Heart (tissue), 3 donors: ENCODE data around the genes ARHGAP11A and SCG5.

DNA sequence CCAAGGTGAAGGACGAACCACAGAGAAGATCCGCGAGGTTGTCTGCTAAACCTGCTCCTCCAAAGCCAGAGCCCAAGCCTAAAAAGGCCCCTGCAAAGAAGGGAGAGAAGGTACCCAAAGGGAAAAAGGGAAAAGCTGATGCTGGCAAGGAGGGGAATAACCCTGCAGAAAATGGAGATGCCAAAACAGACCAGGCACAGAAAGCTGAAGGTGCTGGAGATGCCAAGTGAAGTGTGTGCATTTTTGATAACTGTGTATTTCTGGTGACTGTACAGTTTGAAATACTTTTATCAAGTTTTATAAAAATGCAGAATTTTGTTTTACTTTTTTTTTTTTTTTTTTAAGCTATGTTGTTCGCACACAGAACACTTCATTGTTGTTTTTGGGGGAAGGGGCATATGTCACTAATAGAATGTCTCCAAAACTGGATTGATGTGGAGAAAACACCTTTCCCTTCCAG is 91.5 kb downstream of the TJP1 start:
- RAMPAGE, long total RNA, 2 experiments = no peak in any of the 2 experiments

GRCh38 chr15:29870867-29871289 is 48.6 kb upstream of the TJP1 start:
- RAMPAGE, long total RNA, 2 experiments = no peak in any of the 2 experiments

- RAMPAGE, long total RNA, 2 experiments = no peak in any of the 2 experiments
These were observed 102.5 kb upstream of the TJP1 start for GRCh38 chr15:29924597-29925301.

DNA sequence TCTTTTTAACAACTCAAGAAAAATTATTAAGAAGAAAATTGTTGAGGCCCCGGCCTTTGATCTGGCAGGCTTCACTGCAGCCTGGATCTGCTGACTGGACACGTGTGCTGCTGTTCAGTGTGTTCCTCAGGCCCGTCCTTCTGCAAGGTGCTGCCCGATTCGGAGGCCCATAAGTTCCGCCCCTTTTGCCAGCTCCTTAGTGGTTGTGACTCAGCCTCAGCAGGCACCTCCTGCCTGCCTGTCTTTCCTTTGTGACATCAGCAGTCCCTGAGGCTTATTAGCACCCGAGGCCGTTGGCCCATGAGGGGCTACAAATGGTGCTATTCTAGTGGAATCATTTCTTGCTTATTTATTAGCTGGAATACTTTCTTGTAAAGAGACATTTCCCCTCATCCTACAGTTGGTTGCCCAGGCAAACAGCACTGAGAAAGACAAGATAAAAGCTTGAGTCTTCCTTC is 75.4 kb upstream of the FAN1 start:
- RAMPAGE, long total RNA, 2 experiments = no peak in any of the 2 experiments

GRCh38 chr15:30921835-30922386 is 18.2 kb downstream of the FAN1 start:
- RAMPAGE, long total RNA, 2 experiments = no peak in any of the 2 experiments

- RAMPAGE, long total RNA, 2 experiments = no peak in any of the 2 experiments
These were observed 102.3 kb upstream of the TRPM1 start for GRCh38 chr15:31203834-31204260.

- RAMPAGE, long total RNA, 2 experiments = no peak in any of the 2 experiments
These were observed 111.9 kb upstream of the KLF13 start for GRCh38 chr15:31214660-31215231.

- RAMPAGE, long total RNA, 2 experiments = no peak in any of the 2 experiments
These were observed 90.2 kb upstream of the KLF13 start for GRCh38 chr15:31236228-31237056.

DNA sequence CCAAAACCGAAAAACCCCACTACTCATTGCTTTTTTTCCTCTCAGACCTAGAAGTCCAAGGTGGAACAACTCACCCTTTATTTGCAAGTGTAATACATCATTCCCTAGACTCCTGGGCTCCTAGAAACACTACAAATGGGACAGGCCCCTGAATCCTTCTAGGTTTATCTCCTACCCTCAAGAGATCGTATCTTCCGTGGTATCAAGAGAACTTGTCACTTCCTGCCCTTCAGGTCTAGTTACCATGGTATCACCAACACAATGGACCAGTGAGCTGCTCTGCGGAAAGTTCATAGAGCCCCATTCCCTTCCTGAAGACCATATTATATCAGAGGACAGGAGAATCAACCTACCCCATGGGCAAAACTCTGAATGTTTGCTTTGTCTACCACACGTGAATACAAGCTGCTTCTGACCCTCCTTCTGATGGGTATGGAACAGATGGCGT is 84.8 kb upstream of the KLF13 start:
- RAMPAGE, long total RNA, 2 experiments = no peak in any of the 2 experiments

DNA sequence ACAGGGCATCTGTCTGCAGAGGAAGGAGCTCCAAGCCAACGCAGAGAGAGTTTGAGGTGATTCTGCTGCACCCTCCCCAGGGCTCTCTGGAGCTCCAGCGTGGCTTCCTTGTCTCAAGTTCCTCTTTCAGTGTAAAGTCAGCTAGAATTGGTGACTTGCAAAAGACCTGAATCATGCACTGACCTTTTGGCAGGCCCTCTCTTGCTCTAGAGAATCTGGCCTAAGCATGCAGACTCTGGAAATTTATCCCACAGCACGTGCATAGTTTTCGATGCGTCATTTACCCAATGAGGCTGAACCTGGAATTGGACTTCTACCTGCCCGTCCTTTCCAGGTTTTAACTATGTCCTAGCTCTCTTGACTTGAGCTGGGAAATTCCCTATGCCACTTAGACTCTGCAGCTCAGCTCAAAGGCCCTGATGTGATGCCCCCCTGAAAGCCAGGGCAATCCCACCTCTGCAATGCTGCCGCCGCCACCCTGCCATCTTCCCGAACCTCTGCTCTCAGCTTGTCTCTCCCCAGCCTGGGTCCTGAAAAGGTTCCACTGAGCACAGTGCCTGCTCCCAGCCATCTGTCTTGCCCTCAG is 63.3 kb upstream of the KLF13 start:
- RAMPAGE, long total RNA, 2 experiments = no peak in any of the 2 experiments

DNA sequence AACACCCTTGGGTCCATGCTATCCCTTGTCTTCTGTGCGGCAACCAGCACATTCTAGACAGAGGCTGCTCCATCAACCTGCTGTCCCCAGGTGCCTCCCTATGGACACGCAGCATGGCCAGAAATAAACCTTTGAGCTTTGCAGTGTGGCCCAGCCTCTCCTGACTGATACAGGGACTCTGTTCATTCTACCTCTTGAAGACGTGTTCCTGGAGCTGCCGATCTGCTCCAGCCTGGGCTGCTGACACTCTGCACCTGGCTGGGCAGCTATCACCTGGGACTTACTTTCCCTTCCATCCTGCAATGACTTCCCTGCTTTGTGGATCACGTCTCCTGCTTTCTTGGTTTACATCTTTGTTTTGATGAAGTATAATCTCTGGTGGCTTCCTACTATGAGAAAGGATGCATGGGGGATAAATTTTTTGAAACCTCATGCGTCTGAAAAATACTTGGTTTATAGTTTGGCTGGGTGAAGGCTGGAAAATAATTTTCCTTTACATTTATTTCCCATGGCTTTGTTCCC is 4.0 kb upstream of the KLF13 start:
- RAMPAGE, long total RNA, 2 experiments = no peak in any of the 2 experiments

GRCh38 chr15:31342583-31343554 is 16.2 kb downstream of the KLF13 start:
- RAMPAGE, long total RNA, 2 experiments = no peak in any of the 2 experiments

DNA sequence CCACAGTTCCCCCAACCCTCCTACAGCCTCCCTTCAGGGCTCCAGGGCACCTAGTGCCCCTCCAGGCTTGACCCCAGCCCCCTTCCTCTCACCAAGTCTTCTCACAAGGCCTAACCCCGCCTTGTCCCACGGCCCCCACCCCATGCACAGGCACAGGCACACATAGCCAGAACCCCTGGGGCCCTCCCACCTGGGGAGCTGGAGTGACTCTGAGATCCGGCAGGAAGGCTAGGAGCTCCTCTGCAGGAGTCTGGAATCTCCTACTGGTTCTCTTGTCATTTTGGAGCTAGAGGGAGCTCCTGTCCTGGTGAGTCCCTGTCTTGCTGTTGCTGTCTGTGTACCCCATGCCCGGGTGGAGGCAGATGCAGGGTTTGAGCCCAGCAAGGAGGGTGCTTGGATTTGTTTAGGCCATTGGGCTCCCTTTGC is 39.6 kb downstream of the KLF13 start:
- RAMPAGE, long total RNA, 2 experiments = start-site peak on the plus strand in 1 of 2 experiments, centred at position 202 of the sequence, 86 reads per replicate

DNA sequence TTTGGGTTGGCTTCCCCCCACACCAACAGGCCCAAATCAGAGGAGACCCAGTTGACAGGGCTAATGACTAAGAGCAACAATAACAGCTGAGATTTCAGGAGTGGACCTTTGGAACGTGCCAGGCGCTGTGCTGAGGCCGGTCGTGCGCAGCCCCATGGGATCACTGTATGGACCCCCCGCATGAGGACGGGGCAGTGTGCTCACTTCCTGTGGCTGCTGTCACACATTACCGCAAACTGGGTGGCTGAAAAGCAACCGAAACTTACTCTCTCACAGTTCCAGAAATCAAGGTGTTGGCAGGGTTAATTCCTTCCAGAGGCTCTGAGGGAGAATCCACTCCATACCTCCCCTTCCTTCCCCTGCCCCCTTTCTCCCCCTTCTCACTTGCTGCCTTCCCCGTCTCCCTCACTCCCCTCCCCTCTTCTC is 41.0 kb downstream of the KLF13 start:
- RAMPAGE, long total RNA, 2 experiments = no peak in any of the 2 experiments

- RAMPAGE, long total RNA, 2 experiments = no peak in any of the 2 experiments
These were observed 46.5 kb downstream of the KLF13 start for GRCh38 chr15:31373049-31373689.

- RAMPAGE, long total RNA, 2 experiments = no peak in any of the 2 experiments
These were observed 157.4 kb downstream of the KLF13 start for GRCh38 chr15:31484034-31484383.

DNA sequence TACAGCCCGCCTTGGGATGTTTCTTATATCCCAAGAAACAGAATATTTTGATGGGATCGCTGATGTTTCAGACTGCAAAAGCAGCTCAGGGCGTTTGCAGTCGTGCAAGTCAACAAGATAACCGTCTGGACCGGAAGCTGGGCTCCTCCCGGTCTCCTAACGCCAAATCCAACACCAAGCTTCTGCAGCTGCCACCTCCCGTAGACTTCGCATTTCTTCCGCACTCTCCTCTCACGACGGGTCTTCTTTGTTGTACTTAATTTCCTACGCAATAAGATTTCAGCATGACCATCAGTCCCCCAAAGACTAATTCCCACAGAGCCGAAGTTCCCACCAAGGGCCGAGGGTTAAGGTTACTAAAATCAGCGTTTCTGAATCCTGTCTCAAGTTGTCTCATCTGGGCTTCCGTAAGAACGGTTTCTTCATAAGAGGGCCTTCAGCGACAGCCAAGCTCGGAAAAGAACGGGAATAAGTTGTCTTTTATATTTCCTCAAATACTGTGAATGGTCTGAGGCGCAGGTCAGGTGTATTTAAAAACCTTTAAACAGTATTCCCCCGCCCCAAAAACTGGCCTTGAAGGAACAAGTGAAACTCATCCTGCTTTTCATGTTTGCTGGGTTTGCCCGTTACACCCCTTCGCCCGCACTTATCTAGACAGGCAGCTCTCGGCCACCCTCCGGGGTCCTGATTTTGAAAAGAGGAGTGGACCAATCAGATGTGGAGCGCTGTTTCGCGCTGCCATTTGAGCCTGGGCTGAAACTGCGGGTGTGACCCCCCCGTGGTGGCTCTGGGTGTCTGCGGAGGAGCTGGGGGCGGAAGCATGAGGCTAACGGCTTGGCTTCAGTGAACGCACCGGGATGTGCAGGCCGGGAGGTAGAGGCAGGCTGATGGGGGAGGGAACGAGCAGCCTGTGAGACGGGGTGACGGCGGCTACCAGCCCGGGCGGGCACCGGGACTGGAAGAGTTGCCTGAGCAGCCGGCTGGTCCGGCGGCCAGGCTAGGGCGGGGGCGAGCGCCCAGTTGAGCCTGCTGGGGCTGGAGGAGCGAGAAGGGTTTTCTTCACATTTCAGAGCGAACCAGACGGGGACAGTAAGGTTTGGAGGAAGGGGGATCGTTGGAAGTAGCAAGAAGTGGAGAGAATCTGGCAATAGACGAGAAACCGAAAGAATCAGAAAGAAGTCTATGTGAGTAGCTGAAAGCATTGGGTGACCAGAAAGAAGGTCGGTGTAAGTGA is at the start of gene ARHGAP11A:
TSS of gene ARHGAP11A (plus strand) at position 770 of the 1,234 bp plus-strand sequence.
- RAMPAGE, long total RNA, 2 experiments = start-site peak on the plus strand in 2 of 2 experiments, centred at positions 765 to 791 of the sequence, 31 to 524 reads per replicate; start-site peak on the minus strand in 1 of 2 experiments, centred at position 387 of the sequence, 120 reads per replicate

- RAMPAGE, long total RNA, 2 experiments = no peak in any of the 2 experiments
These were observed at the start of gene SCG5 for GRCh38 chr15:32641291-32642185. TSS of gene SCG5 (plus strand) at chr15:32641710.

GRCh38 chr15:32719121-32719819 is 1.5 kb downstream of the GREM1 start:
- RAMPAGE, long total RNA, 2 experiments = no peak in any of the 2 experiments

DNA sequence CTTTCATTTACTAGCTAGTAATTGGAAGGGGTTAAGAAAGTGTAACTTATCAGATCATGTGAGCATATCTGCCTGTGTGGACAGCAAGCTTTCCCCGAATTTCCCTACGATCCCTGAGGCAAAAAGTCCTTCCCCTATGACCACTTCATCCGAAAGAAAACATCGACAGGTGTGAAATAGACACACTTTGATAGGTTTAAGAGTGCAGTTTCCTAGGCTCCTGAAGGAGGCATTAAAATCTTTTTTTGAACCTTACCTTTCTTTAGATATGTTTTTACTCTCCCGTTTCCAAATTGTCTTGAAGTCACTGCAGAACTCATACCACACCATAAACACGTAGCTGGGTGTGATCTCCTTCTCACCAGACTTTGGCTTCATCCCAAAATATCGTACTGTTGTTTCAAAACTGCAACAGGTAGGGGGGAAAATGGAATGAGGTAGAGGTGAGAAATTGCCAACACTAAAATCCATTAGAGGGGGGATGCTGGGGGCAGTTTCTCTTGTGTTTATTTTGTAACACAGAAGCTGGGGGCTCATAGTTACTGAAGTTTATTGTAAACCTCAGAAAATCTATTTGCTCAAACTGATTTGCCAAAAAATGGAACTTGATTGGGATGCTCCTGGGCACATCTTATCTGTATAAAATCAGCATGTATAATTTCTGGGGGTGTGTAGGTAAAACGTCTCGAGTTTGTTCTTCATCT is 80.9 kb downstream of the GREM1 start:
- RAMPAGE, long total RNA, 2 experiments = no peak in any of the 2 experiments